Mesangial cell (primary cell): ENCODE measurements around the gene PCID2.

DNA sequence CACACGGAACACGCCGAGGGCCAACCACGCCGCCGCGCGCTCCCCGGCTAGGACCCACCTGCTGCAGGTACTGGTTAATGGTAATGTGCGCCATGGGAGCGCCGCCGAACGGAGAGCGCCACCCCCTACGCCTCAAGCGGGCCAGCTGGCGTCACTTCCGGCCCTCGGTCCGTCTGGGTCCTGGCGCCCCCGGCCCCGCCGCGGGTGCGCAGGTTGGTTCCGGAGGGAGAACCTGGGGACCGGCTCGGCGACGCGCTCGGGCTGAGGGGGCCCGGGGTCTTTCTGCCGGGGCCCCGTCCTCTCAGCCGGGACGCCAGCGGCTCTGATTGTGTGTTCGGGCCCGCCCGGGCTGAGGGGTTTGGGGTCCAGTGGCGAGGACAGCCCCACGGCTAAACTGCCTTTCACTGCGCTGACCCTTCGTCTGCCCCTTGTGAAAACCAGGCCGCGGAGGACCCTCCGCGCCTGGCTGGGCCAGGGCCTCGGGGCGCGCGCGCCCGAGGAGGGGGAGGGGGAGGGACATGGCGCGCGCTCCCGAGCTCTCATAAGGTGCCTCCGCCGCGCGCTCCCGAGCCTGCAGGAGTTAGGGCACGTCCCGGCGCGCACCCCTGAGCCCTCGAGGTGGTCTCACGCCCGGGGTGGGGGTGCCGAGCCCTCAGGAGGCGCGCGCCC is at the start of gene PCID2:
TSS of gene PCID2 (minus strand) at position 129 of the 669 bp plus-strand sequence.
- RAMPAGE, long total RNA, result start-site peak on the minus strand centred at position 121 of the sequence, 30 bp wide, 449 reads

DNA sequence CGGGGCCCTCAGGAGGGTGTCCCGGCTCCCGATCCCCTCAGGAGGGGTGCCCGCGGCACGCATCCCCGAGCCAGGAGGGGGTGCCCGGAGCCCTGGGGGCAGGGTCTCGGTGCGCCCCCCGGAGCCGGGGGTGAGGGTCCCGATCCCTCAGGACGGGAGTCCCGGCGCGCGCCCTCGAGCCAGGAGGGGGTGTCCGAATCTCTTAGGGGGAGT is 297 bp upstream of the CUL4A start:
- RAMPAGE, long total RNA, result no peak

DNA sequence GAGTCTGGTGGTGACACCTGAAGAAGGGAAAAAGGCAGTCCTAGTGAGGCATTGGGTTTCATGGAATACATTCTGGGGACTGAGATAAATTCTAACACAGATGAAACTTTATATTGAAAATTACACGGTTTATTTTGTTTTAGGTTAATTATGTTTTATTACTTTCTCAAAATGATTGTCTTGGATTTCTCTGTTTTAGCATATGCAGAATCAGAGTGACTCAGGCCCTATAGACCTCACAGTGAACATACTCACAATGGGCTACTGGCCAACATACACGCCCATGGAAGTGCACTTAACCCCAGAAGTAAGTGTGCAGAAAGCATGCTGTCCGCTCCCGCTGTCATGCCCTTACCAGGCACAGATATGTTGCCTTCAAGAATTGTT is 36.3 kb downstream of the CUL4A start:
- RAMPAGE, long total RNA, result no peak

GRCh38 chr13:113252845-113253352 is 43.5 kb downstream of the CUL4A start:
- RAMPAGE, long total RNA, result no peak

GRCh38 chr13:113379938-113380316 is 16.0 kb upstream of the GRTP1 start:
- RAMPAGE, long total RNA, result no peak

- RAMPAGE, long total RNA, result no peak
Observed at GRCh38 chr13:113445844-113446204, 7.5 kb downstream of the ADPRHL1 start.

DNA sequence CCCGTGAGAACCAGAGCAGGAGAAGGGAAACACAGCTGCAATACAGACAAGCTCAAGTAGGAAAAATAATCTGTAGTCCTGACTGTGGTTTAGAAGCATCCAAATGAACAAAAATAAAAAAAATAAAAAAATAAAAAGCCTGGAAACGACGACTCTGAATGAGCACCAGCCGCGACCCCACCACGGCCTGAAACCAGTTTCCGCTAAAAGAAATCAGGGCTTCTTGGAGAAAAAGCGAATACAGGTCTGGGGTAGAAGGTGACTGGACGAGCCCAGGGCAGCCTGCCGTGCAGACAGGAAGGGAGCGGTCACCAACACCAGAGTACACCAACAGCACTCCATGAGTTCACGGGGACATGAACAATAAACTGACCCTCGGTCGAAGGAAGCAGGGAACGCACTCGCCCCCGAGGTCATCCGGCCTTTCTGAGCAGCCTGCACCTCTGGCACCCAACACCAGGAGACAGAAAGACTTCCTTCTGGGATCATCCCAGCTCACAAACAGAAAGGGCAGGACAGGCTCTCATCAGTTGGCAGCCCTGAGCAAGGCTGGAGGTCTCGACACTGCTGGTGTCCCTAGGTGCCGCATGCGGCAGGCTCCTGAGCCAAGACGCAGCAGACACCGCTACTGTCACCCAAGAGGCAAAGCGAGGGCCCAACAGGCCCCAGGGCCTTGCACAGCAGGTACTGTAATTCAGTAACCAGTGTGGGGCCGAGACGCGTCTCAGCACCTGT is 18.2 kb downstream of the DCUN1D2 start:
- RAMPAGE, long total RNA, result no peak

GRCh38 chr13:113493236-113493987 is 2.6 kb downstream of the TMCO3 start:
- RAMPAGE, long total RNA, result no peak

- RAMPAGE, long total RNA, result no peak
Observed at GRCh38 chr13:113512080-113513399, 21.7 kb downstream of the TMCO3 start.

GRCh38 chr13:113585116-113585989 is 800 bp downstream of the TFDP1 start:
- RAMPAGE, long total RNA, result no peak

- RAMPAGE, long total RNA, result no peak
Observed at GRCh38 chr13:113632897-113633387, 25.1 kb downstream of the ATP4B start.

DNA sequence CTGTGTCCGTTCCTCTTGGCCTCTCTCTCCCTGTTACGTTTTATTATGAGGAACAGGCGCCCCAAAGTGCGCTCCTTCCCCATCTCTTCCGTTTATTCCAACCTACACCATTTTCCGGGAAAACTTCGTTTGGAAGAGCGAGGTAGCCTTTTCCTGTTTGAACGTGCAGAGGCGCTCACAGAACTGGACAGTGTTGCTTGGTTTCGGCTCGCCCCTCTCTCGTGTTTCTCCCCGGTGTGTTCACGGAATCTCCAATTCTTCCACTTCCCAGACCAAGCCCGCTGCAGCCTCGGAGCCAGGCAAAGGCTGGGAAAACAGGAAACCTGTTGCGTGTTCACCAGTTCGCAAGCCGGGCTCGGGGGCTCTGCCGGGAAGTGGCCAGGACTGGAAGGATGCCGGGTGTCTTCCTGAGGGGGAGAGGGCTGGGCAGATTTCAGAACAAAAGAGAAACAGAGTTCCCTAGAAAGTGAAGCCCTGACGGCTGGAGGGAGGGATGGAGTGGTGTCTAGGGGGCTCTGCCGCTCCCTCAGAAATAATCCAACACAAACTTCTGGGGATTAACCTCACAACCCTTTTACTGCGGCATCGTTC is 684 bp downstream of the TMEM255B start:
- RAMPAGE, long total RNA, result no peak

GRCh38 chr13:113774264-113775390 is 15.6 kb downstream of the TMEM255B start:
- RAMPAGE, long total RNA, result no peak

DNA sequence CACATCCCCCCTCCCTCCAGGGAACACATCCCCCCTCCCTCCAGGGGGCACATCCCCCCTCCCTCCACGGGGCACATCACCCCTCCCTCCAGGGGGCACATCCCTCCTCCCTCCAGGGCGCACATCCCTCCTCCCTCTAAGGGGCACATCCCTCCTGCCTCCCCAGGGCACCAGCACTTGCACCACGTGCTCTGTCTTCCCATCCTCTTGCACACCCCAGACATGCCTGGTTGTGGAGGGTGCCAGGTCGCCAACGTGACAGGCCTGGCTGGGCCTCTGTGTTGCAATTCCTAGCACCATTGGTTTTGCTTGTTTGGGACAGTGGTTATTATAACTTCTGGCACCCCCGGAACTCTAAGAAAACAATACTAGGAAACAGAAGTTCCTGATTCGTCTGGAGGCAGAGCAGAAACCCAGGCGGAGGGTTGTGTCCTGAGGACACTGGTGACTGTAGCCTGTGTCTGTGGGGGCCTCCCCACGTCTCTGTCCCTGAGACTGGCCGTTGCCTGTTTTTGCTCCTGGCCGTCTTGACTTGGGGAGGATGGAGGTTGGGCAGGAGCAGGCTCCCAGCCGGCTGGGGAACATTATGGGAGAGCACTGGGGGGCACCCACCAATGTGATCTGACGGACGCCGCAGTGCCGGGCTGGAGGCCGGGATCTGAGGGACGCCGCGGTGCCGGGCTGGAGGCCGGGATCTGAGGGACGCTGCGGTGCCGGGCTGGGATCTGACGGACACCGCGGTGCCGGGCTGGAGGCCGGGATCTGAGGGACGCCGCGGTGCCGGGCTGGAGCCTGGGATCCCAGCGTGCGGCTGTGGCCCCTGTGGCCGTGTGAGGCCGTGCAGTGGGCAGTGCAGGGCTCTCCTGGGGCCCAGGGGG is 46.2 kb downstream of the GAS6 start:
- RAMPAGE, long total RNA, result no peak

GRCh38 chr13:113823217-113823763 is 40.6 kb downstream of the GAS6 start:
- RAMPAGE, long total RNA, result no peak

DNA sequence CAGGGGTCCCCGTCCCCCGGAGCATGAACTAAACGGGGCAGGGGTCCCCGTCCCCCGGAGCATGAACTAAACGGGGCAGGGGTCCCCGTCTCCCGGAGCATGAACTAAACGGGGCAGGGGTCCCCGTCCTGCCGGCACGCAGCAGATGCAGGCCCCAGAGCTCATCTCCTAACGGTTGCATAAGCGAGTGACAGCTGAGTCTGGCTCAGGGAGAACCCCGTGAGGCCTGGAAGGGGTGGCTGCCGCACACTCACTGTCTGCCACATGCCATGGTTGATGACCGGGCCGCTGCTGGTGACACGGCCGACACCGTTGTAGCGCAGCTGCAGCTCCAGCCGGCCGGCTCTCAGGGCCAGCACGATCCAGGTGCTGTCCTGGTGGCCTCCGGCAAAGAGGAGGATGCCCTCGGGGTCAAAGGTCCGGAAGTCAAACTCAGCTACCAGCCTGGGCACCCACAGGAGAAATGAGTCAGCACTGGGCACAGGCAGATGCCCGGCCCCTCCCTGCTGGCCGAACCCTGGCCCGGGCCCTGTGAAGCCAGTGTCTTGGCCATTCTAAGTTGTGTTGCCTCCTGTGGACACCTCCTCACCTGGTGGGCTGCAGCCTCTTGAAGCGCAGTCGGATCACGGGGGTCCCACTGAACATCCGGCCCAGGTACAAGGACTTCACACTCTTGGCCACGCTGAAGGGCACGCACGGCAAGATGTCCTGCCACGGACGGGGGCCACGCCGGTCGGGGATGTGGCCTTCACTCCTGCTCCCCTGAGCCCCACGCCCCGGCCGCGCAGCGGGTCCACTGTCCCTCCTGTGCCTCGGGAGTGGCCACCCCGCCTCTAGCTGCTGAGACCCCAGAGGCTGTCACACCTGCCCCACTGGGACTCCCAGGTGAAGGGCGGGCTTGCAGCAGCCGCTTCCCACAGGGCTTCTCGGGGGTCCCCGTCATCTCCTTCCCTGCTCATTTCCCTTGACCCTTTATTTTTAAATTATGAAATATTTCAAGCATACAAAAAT is 31.5 kb downstream of the GAS6 start:
- RAMPAGE, long total RNA, result no peak

GRCh38 chr13:113883256-113883792 is 19.4 kb upstream of the GAS6 start:
- RAMPAGE, long total RNA, result no peak

DNA sequence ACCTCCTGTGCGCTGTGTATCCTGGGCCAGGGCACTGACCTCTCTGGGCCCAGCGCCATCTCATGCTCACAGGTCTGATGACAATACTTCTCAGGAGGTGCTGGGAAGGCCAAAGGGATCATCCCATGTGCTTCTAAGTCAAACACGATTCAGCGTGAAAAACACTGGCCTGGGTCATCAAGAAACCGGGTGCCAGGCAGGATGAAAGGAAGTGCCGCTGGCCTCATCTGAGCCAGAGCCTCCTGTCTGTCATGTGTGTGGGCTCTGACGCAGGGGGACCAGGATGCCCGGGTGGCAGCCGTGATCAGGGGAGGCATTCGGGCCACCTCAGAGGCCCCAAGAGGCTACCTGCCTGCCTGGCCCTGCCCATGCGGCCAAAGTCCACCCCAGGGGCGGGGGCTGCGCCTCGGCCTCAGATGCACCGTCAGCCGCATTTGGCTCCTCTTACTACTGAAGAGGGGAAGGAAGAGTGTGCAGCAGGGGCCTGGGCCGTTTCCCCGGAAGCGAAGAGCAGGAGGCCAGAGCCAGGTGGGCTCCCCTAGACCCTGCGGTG is 34.1 kb downstream of the C13orf46 start:
- RAMPAGE, long total RNA, result no peak

DNA sequence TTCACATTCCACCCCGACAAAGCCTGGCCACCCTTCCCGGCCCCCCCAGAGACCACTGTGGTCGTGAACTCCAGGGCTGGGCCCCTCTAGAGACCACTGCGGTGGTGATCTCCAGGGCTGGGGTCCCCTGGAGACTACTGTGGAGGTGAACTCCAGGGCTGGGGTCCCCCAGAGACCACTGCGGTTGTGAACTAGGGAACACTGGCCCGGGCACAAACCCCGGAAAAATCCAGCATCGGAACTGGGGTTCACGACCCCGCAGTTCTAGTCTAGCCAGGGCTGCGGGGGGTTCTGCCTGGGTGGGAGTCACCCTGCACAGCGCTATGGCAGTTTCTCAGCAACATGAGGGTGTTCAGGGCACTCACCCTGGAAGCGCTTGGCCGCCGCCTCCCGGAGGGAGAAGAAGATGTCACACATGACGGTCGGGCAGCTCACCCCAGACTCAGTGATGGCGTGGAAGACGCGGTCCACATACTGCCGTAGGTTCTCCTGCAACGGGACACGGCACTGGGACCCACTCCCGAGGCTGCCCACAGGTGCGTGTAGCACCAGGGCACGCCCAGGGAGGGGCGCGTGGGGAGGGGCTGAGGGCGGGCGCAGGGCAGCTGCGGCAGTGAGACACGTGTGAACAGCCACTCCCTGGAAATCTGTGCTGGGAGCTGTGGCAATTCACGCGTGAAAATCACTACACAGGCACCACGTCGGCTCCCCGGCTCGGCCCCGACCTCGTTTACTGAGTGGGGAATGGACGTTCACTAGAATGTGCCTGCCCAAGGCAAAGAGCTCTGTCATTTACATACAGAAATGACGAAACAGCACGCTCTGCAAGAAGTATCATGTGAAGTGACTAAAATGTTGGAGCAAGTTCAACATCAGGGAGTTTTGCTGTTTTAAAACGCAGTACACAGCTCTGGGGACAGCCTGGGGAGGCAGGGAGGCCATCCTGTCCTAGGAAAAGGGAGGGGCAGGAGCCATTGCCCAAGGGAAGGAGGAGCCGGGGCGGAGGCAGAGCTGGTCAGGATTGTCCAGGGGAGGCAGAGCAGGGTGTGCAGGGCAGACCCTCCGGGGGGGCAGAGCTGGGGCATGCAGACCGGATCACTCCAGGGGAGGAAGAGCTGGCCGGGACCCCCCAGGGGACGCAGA is 41.3 kb upstream of the C13orf46 start:
- RAMPAGE, long total RNA, result no peak

- RAMPAGE, long total RNA, result no peak
Observed at GRCh38 chr13:114025147-114025711, 51.4 kb upstream of the C13orf46 start.